Melanocyte of skin (primary cell): ENCODE results near the gene TTC30A.

DNA sequence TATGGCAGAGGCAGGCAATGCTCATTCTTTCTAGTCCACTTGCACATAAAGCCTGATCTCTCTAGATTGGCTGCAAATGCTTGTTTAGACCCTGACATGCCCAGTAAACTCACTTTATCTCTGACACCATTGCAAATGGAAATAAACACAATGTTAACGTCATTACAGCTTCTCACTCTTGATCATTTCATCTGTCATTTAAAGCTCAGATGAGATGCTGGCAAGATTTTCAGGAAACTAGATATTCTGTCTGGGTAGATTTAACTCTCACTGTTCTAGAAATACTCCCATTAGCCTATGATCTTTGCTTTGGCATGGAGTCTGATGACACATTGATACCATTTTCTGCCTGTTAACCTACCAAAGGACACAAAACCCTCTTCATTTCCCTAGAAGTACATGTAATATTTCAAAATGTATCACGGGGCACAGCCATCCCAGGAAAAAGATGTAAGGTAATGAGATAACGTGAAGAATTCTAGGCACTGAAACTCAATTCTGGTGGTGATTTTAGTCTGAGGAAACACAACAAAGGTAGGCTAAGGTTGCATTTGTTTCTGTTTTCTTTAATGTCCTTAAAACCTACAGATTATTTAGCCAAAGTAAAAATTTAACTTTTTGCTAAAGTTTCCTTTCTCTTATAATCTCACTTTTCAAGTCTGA is 320.6 kb upstream of the HNRNPA3 start:
- CAGE, long polyA plus RNA, 2 experiments, result no peak in any of the 2 experiments

- CAGE, long polyA plus RNA, 2 experiments, result no peak in any of the 2 experiments
Measured at GRCh38 chr2:177254937-177256113, 9.2 kb downstream of the NFE2L2 start.

- CAGE, long polyA plus RNA, 2 experiments, result no peak in any of the 2 experiments
Measured at GRCh38 chr2:177281828-177282543, 17.5 kb upstream of the NFE2L2 start.

DNA sequence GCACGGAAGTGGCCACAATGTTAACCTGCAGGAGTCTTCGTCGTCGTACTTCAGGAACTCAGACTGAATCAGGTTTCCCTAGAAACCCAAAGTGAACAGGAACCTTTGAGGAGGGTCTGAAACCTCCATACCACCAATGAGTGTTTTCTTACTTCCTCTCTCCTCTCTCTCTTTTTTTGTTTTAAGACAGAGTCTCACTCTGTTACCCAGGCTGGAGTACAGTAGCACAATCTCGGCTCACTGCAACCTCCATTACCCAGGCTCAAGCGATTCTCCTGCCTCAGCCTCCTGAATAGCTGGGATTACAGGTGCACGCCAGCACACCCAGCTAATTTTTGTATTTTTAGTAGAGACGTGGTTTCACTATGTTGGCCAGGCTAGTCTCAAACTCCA is 25.8 kb upstream of the NFE2L2 start:
- CAGE, long polyA plus RNA, 2 experiments, result no peak in any of the 2 experiments

GRCh38 chr2:177352483-177353107 is 40.0 kb upstream of the AGPS start:
- CAGE, long polyA plus RNA, 2 experiments, result no peak in any of the 2 experiments

GRCh38 chr2:177538619-177539355 is 13.8 kb downstream of the TTC30B start:
- CAGE, long polyA plus RNA, 2 experiments, result no peak in any of the 2 experiments

GRCh38 chr2:177618183-177619196 is at the start of gene TTC30A:
TTC30A (minus strand) TSS chr2:177618742.
- CAGE, long polyA plus RNA, 2 experiments, result no peak in any of the 2 experiments

GRCh38 chr2:178478773-178479612 is 593 bp upstream of the FKBP7 start:
- CAGE, long polyA plus RNA, 2 experiments, result no peak in any of the 2 experiments

DNA sequence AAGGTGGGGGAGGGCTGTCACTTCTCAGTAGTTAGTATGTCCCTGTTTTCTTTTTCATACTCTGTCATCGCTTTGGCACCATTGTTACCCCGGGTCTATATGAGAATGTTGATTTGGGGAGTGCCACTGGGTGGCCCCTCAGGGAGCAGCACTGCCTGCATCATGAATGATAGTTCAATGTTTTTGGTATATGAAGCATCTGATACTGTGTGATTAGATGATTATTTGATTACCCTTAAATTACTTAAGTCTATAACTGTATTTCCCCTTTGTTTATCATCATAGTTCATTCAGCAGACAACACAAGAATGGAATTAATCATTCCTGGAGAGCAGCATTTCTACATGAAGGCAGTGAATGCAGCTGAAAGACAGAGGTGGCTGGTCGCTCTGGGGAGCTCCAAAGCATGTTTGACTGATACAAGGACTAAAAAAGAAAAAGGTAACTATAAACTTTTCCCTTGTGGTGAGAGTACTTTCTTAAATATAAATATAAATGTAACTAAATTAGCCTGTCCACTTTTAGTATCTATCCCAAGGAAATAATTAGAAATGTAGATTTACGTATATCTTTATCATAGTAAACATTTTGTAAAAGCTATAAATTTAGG is 10.2 kb downstream of the PLEKHA3 start:
- CAGE, long polyA plus RNA, 2 experiments, result no peak in any of the 2 experiments

- CAGE, long polyA plus RNA, 2 experiments, result no peak in any of the 2 experiments
Measured at GRCh38 chr2:178533156-178533971, 53.1 kb downstream of the PLEKHA3 start.

GRCh38 chr2:178535448-178536230 is 55.4 kb downstream of the PLEKHA3 start:
- CAGE, long polyA plus RNA, 2 experiments, result no peak in any of the 2 experiments

DNA sequence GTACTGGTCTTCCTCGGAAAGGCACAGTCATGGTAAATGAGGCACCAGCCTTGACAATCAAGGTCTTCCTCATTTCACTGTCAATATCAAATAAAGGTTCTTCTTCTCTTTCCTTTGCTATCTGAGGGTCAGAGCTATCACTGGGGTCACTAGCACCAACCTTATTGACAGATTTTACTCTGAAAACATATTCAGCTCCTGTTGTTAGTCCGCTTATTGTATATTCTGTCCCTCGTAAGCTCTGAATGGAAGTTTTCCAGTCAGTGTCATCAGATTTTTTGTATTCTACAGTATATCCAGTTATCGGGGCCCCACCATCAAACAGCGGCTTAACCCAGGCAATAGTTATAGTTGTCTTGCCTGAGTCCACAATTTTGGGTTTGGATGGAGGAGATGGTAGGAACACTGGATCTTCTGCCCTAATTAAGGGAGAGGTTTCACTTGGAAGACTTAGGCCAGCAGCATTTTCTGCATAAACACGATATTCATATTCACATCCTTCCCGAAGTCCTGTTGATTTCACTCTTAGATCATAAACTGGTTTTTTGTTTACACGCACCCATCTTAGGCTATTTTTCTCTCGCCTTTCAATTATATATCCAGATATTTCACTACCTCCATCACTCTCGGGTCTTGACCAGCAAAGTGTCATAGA is 79.7 kb downstream of the PLEKHA3 start:
- CAGE, long polyA plus RNA, 2 experiments, result no peak in any of the 2 experiments

DNA sequence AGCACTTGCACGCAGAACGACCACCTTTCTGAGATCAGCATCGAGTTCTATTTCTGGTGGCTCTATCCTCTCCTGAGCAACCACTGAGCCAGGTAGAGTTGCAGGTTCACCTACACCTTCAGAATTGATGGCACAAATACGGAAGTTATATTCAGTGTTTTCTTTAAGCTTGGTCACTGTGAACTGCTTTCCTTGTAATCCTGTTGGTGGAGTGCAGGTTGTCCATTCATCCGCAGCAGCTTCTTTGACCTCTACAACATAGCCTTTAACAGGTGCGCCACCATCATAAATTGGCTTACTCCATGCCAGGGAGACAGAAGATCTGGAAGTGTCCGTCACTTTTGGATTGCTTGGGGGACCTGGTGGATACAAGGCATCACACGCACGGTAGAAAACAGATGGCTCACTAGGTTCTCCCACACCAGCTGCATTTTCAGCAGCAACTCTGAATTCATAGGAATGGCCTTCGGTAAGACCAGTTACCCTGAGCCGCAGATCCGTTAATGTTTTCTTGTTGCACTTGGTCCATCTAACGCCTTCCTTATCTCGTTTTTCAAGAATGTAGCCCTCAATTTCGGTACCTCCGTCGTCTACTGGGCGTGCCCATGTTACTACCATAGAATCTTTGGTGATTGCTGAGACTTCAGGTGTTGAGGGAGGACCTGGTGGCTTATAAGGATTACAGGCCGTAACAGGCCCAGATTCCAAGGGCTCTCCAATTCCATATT is 83.0 kb downstream of the PLEKHA3 start:
- CAGE, long polyA plus RNA, 2 experiments, result no peak in any of the 2 experiments

GRCh38 chr2:178588886-178589782 is 108.9 kb downstream of the PLEKHA3 start:
- CAGE, long polyA plus RNA, 2 experiments, result no peak in any of the 2 experiments

GRCh38 chr2:178619458-178620337 is 139.4 kb downstream of the PLEKHA3 start:
- CAGE, long polyA plus RNA, 2 experiments, result no peak in any of the 2 experiments

DNA sequence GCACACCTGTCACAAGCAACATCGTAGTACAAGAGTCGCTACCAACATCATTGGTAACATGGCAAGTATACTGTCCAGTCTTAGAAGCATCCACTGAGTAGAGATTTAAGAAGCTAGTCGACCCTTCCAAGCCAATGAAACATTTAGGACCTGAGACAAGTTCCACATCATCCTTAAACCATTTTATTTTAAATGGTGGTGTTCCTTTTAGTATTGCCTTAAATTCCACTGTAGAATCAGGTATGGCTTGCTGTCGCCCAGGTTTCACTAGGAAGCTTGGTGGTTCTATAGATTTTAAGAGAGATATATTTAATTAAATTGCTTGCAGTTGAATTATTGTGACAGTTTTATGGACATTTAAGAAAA is 79.7 kb downstream of the TTN start:
- CAGE, long polyA plus RNA, 2 experiments, result no peak in any of the 2 experiments

- CAGE, long polyA plus RNA, 2 experiments, result no peak in any of the 2 experiments
Measured at GRCh38 chr2:178750400-178750599, 56.9 kb downstream of the TTN start.

DNA sequence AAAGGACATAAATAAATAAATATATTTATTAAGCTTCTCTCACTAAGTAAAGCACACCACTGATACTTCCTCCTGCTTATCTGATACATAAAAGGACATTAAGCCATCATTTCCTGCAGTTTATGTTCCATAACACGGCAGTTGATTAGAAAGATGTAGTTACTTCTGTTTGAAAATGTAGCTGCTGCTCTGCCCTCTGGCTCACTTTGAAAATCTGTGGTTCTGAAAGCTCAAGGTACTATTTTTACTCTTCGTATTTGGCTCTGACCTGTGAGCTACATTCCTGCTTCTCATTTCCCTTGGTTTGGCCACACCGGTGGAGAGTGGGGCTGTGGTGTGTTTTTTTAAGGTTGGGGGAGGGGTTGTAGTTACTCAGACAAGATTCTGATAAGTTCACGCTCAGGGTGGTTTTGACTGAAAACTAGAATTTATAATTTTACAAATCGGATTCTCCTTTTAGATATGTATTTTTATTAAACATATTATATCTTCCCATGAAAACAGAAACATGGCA is 12.8 kb upstream of the TTN start:
- CAGE, long polyA plus RNA, 2 experiments, result no peak in any of the 2 experiments

DNA sequence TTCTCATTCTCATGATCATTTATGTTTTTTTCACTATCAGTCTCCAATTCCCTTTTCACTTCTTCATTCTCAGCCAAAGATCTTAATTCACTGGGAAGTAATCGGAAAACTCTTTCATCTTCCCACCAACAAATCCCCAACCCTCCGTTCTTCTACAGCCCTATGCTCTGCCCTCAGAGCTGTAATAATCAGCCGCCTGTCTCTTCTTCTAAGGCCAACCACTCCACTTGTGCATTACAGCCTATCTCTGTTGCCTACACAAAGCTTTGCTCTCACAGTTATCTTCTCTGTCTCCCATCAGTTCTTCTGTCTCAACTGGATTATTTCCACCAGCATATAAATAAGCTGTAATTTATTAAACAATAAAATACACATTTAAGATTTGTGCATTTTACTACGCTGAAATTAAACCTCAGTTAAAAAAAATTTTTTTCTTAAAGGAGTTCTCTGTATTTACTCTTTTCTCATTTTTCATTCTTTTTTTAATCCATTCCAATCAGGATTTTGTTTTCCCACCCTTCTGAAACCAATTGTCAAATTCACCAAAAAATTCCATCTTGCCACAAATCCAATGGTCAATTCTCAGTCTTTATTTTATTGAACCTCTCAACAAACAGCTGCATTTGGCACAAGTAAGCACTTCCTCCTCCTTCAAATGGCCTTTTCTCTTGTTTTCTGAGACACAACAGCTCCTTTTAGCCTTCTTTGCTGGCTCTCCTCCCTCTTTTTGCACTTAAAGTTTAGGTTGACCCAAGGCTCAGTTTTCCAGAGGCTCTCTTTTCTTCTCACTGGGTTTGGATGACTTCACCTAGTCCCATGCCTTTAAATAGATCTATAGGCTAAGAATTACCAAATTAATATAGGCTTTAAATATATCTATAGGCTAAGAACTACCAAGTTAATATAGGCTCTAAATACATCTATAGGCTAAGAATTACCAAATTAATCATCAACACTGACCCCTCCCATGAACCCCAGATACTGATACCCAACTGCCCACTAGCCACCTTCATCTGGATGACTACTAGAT is 76.1 kb upstream of the CCDC141 start:
- CAGE, long polyA plus RNA, 2 experiments, result no peak in any of the 2 experiments

GRCh38 chr2:180691537-180692263 is 288.7 kb upstream of the UBE2E3 start:
- CAGE, long polyA plus RNA, 2 experiments, result no peak in any of the 2 experiments